A673 (cell line): ENCODE measurements around a stretch of chr15.

GRCh38 chr15:62302223-62302670 is 88.1 kb upstream of the TLN2 start:
- PRO-cap, result no peak

DNA sequence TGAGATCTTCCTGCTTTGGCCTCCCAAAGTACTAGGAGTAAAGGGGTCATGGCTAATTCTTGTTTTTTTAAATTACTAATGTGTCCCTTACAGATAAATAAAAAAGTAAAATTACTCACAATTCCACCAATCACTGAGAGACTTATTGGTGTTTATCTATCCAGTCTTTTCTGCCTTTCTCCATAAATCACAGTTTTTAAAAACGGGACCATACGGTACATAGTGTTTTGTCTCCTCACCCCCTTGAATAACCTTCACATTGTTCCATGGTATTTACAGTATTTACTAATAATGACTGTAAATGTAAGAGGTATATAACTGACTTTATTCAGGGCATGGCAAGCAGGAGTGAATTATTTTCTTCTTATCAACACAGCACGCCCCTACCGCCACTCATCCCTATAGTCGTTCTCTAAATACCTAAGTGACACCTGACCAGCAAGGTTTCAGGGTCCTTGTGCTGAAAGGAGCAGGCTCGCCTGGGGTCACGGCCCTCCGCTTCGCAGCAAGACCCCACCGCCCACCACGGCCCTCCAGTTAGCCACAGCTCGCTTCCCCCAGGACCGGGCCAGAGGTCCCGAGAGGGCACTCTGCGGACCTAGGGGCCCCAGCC is 614 bp upstream of the TLN2 start:
- PRO-cap, result no peak

- PRO-cap, result no peak
Measured at GRCh38 chr15:62472925-62473386, 82.6 kb downstream of the TLN2 start.

DNA sequence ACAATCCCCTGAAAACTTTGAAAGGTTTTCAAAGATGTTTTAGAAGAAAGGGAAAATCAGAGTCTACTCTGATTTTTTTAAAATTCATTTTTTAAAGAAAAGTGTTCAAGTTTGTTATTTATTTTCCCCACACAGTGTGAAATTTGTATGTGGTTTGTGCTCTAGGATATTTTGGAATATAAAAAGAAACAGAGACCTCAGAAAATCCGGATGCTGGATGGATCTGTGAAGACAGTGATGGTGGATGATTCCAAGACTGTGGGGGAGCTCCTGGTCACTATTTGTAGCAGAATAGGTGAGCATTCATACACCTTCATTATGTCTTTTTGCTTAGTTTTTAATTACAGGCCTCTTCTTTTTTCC is 261.5 kb downstream of the TLN2 start:
- PRO-cap, result no peak

DNA sequence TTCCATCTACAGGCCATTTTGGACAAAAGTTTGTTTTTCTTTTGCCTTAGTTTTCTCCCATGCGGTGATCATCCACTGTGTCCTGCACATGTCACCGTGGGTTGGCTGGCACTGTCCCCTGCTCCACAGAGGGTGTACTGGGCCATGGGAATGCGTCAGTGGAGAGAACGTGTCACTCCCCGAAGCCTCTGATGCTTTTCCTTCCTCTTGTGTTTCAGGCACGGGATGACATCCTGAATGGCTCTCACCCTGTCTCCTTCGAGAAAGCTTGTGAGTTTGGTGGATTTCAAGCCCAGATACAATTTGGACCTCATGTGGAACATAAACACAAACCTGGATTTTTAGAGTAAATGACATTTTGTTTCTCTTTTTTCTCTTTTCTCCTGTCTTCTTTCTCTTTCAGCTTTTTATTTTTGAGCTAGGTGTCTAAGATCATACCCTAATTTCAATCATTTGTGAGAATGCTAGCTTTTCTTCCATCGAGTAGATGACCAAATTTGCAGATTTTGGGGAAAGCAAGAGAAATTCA is 267.3 kb downstream of the TLN2 start:
- PRO-cap, result no peak

DNA sequence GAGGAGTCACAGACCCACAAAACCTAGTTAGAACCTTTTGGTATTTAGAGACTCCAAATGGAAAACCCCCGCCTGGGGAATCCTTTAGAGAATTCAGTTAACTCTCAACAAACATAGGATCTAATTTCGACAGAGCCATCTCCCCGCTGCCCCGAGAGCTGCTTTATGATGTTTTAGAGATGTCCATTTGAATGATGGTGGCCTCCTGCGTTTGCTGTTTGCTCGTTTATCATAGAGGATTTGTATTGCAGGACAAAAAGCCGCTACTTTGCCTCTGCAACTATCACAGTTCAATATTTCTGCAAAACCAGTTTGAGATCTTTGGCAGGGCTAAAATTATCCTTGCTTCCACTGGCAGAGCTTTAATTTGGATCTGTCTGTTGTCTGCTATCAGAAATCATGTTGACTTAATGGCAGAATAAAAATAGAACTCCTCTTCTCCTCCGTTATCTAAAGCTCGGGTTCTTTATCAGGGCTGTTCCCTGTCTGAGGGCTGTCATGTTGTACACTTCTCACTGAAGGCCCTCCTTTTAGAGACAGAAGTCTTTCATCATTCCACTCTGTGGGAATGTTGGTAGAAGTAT is 226.4 kb upstream of the TPM1 start:
- PRO-cap, result no peak

GRCh38 chr15:62961044-62961640 is 81.4 kb upstream of the TPM1 start:
- PRO-cap, result no peak

- PRO-cap, result no peak
Measured at GRCh38 chr15:63050506-63051143, 8.1 kb downstream of the TPM1 start.

GRCh38 chr15:63051144-63051806 is 8.7 kb downstream of the TPM1 start:
- PRO-cap, result no peak

- PRO-cap, result no peak
Measured at GRCh38 chr15:63059368-63060244, 17.1 kb downstream of the TPM1 start.

DNA sequence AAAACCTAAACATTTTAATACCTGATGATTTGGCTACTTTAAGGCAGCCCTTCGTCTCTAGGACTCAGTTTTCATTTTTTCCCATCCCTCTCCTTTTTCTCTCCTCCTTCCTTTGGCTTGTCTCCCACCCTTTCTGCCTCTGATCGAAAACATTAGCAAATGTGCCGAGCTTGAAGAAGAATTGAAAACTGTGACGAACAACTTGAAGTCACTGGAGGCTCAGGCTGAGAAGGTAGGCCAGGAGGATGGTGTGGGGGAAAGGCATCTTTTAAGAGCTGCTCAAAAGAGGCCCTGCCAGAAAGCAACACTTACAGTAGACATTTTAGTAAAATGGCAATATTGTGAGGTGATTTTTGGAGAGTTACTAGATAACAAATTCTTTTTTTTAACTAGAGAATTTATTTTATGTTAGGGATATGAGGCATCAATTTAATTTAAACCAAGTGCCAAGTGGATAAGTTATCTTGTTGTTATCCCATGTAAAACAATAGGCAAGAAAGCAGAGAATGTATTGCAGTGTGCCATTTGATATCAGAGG is 19.1 kb downstream of the TPM1 start:
- PRO-cap, result no peak

- PRO-cap, result no peak
Measured at GRCh38 chr15:63067748-63068625, 25.4 kb downstream of the TPM1 start.

- PRO-cap, result no peak
Measured at GRCh38 chr15:63073051-63074239, 30.9 kb downstream of the TPM1 start.

- PRO-cap, result no peak
Measured at GRCh38 chr15:63075775-63076257, 33.3 kb downstream of the TPM1 start.

DNA sequence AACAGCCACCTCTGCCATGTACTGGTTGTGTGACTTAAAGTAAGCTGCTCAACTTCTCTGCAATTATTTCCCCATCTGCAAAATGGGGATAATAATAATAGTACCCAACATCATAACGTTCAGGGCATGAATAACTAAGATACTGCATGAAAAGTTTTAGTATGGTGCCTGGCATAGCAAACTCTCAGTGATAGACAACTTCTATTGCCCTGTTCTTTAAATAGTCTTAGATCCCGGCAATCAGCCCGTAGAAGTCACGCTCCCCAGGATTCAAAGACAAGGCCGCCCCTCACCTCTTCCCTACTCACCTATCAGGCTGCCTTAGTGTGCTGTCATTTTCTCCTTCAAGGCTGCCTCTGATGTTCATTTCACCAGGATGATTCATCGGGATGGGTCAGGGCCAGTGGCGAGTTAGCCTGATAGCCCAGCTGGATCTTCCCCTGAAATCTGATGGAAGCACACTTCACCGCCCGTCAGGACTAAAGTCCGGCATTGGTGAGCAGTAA is 37.3 kb downstream of the TPM1 start:
- PRO-cap, result no peak

DNA sequence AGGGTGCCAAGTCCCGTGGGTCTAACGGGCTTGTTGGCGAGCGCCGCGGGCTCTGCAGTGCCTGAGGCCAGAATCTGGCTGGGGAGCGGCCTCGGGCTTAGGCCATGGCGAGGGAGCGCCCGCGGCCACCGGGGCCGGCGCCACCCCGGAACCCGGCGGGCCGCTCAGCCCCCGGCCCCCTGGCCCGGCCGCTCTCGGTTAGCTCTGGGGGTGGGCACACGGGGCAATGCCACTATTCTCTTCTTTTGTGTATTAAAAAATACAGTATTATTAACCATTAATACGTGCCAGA is 297 bp upstream of the RPS27L start:
- PRO-cap, result no peak

DNA sequence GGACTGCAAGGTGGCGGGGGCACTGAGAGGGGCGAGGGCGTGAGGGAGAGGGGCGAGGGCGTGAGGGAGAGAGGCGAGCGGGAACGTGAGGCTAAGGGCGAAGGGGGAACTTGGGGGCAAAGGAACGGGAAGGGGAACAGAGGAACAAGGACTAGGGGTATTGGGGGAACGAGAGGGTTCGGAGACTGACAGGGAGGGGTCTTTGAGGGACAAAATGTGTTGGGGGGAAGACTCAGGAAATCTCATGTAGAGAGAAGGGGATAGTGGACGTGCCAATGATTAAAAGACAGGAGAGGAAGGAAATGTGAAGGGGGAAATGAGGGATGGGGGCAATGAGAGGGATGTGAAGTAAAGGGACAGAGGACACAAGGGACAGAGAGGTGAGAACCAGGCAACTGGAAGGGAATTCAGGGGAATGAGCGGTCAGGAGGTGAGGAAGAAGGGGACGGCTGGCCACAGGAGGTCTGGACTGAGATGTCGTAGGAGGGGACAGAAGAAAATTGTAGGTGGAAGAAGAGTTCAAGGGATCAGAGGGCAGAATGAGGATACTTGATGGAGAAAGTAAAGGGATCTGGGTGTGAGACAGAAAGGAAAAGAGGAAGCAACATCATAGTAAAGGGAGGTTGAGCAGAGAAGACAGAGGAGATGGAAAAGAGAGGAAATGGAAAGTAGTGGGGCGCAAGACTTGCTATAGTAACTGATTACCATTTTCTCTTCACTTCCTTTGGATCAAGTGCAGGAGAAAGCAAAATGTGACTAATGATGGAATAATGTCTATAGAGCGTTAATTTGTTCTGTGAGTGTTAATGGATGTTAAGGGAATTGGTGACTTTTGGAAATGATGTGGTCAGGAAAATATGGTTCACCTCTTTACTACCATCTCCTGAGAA is 695 bp downstream of the RAB8B start:
- PRO-cap, result no peak

GRCh38 chr15:63351218-63351734 is 30.4 kb downstream of the CA12 start:
- PRO-cap, result no peak

DNA sequence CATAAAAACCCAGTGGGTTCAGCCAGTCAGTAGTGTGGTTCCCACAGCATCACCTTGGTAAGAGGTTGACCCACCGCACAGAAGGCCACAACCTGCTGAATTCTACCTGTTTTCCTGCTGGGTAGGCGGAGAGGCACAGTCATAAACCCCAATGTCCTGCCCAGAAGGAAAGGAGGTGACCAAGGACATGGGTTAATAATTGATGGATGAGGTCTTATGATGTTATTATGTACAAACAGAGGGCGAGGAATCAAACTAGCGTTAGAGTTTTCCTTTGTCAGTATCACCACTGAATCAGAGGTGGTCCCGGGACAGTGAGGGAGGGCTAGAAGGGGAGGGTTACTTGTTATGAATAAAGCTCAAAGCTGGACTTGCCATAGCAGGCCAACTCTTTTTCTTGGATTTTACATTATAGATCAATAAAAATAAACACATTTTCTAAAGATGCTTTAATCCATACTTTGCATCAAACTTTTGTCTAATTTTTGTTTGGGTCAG is 27.7 kb downstream of the CA12 start:
- PRO-cap, result no peak

DNA sequence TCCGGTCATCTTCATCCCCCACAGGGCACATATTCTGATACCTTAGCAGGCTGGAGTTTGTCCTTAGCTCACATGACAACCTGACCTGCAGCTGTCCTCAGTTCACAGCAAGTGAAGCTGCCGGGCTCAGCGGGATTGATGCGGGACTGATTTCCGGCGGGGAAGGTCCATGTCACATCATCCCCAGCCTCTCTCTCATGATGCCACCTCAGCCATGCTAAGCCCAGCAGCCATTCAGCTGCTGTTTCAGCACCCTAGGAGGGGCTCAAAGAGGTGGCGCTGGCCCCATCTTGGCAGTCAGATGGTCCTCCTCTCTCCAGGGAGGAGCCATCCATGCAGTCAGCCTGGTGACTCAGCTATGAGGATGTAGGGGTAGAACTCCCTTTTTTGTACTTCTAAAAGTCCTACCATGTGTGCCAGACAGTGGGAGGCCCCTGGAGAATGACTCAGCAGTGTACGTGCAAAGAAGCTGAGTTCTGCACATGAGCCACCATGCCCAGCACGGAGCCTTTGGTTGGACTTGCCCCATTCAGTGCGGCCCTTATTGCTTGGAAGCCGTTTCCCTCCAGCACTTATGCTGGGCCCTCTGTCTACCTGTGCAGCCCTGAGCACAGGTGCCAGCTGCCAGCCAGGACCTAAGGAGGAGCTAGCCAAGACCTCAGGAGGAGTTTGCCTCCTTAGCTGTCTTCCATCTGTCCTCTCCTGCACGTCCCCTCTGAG is 9.4 kb downstream of the CA12 start:
- PRO-cap, result bidirectional peak, plus-strand start at position 463 of the sequence, minus-strand start at position 360 of the sequence